ENCODE results near the gene CALML5.

GRCh38 chr10:4972401-4973112 is 9.3 kb downstream of the AKR1C1 start:
- RRBS, result no CpG with 5 or more reads among the region's 18 CpGs

- RRBS, result no CpG with 5 or more reads among the region's 9 CpGs
Observed at GRCh38 chr10:5071097-5072321, 22.7 kb upstream of the AKR1C3 start.

DNA sequence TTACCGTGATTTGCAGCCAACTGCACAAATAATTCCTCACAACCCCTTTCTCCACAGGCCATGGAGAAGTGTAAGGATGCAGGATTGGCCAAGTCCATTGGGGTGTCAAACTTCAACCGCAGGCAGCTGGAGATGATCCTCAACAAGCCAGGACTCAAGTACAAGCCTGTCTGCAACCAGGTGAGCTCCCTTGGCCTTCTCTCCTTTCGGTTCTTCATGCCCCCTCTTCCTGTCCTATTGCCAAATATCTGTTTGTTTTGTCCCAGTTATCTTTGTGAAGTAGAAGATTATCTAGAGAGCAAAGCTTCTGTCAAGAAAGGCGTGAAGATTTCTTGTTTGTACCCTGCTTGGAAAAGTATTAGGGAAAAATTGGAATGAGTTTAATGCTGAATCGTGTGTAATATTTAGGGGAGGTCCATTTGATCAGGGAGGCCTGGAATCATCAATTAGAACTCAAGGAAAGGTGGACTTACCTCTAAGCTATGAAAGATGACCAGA is 5.1 kb downstream of the AKR1C3 start:
- RRBS, result no CpG with 5 or more reads among the region's 5 CpGs

DNA sequence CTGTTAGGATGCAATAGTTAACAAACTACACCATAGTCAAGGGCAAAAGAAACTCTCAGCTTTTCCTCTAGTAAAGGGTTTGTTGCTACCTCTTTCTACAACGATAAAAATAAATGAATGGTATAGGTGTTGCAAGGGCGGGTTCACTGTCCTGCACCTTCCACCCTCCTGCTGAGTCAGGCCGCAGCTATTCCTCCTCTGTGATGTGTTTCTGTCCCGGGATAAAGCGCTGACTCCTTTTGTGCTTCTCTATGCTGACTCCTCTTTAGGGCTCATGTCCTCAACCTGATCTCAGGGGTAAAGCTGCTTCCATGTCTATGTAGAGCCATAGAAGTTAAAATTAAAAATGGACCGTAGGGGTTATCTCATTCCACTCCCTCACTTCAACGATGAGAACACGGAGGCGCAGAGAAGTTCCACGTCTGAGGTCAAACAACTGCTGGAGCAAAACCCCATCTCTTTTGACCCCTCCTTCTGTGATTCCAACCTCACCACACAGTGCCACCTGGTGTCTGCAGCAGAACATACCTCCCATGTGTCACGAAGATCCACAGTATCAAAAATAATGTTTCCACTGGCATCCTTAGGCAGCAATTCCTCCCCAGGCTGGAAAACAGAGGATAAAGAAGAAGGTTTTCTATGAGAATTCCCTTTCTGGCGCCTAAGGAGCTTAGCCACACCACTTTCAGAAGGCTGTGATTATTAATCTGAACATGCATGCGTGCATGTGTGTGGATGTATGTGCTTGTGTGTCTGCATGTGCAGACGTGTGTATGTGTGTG is 81.4 kb upstream of the UCN3 start:
- RRBS, result no CpG with 5 or more reads among the region's 14 CpGs

DNA sequence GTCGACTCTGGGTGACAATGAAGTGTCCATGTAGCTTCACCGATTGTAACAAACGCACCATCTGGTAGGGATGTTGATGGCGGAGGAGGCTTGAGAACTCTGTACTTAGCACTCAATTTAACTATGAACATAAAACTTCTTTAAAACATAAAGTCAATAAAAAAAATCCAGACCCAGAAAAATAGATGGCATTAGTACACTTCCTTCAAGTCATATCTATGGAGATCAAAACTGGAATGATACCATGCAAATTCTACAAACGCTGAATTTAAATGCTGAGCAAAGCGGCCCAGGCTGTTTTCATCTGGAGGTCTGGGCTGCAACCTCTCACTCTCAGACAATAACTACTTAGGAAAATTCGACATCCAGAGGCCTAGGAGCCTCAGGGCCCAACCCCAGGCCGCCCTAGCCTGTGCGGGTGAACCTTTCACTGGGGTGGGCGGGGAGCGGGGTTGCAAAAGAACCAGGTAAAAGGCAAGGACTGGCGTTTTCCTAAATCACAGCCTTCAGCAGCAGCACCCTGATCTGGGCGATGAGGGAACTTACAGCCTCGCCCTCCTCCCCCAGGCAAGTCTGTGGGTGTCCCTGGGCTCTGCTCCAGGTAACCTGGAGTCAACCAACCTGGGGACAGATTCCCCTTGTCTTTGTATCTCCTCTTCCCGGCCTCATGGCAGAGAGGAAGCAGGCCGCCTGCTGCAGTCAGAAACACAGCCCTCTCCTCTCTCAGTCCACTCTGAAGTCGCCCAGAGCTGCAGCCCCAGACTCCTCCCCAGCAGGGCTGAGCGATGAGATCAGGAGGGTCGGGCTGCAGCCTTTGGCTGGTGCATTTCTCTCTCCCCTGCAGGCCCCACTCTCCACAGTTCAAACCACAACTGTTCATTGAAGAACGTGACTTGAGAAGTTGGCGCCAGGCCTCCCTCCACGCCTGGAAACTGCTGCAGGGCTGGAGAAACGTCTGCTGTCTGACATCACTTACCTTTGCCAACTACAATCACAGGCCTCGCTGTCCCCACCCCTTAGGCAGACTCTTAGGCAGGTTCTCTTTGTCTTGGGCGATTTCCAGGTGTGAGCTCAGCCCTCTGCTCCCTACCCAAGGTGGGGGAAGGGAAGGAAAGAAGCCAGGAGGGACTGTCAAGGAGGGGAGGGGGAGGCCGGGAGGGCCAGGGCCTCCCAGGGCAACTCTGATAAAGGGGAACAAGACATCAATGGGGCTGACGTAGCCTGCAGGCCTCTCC is 33.2 kb downstream of the CALML5 start:
- RRBS, result no CpG with 5 or more reads among the region's 27 CpGs

DNA sequence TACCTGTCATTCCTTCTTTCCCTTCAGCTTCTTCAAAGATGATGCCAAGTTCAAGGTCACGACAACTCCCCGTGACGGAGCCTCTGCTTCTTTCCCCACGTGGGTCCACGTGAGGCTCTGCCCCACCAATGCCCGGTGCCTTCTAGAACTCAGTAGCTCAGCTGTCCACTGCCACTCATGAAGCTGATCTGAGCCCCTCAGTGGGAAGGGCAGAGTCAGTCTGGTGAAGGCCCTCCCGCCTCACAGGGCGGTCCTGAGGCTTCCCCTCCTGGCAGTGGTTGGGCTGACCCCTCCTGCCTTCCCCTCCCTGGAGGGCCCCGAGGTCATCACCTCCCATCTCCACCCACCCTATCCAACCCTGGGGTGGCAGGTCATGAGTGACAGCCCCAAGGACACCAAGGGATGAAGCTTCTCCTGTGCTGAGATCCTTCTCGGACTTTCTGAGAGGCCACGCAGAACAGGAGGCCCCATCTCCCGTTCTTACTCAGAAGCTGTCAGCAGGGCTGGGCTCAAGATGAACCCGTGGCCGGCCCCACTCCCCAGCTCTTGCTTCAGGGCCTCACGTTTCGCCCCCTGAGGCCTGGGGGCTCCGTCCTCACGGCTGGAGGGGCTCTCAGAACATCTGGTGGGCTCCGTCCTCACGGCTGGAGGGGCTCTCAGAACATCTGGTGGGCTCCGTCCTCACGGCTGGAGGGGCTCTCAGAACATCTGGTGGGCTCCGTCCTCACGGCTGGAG is 18.8 kb downstream of the CALML5 start:
- RRBS, result no CpG with 5 or more reads among the region's 24 CpGs

GRCh38 chr10:5498215-5498666 is 1.1 kb downstream of the CALML5 start:
- RRBS, result no CpG with 5 or more reads among the region's 16 CpGs

GRCh38 chr10:5498667-5499826 is at the start of gene CALML5:
Gene CALML5, minus strand, starts transcription at chr10:5499570.
- RRBS, result 78% methylated on average over 13 of the region's 72 CpGs

DNA sequence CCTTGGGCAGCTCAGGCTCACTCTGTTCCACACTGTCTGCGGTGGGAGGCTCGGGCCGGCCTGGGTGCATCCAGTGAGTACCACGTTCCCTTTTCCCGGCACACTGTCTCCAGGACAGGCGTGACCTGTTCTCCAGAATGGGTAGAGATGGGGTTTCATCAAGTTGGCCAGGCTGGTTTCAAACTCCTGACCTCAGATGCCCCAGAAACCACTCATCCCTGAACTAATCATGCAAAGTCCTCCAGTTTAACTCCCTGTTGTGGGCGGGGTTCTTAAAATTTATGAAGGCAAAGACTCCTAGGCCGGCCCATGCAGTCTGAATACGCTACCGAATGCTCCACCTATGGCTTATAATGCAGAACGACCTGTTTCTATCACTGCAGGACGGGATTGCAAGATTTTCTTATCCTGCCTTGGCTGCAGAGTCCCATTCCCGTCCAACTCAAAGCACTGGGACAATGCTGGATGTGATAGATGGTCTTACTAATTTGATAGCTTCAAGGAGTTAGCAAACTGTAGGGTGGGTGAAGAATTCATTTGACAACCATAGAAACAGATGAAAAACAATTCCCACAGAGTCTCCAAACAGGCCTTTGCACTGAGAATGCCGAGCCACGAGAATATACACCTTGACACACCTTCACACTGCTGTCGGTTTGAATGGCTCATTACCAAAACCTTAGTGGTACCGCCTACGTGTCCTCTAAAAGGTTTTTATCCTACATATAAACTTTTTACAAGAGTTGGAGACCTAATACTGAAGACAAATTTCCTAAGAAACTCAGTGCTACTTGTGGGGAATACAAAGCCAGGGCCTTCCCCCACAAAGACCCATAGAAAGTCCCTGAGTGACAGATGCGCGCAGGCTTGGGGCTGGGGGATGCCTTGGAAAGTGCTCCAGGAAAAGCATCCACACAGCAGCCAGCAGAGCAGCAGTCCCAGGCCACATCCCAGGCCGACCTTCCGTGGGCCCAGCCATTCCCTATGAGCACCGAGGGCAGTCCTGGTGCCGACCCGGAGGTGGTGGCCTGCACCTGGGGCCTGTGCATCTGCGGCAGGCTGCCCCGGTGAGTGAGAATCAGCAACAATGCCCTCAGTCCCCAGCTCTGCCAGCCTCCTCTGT is 26.8 kb downstream of the ASB13 start:
- RRBS, result 93% methylated on average over 3 of the region's 27 CpGs

DNA sequence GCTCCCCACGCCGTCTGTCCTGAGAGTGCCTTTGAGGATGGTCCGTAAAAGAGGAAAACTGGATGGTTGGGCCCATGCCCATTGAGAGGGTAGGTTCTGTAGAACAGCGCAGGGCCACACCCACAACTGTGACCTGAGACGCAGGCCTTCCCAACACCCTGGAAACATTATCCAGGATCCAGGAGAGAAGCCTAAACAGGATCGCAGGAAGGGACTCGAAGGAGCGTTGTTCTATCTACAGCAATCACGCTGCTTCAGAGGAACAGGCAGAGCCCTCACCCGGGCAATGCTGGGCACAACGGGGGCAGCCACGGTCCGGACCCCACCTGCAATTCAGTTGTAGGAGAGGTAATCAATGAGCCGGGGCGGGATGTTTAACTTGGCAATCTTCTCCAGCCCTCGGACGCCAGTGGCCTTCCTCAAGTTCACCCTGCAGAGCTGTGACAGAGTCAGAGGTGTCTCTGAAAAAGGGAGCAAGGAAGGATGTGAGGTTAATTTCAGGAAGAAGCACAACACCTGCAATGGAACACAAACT is 26.0 kb downstream of the ASB13 start:
- RRBS, result 94% methylated on average over 4 of the region's 17 CpGs

- RRBS, result 82% methylated on average over 3 of the region's 9 CpGs
Observed at GRCh38 chr10:5654270-5654746, 12.1 kb downstream of the ASB13 start.

GRCh38 chr10:5659780-5660662 is 6.4 kb downstream of the ASB13 start:
- RRBS, result no CpG with 5 or more reads among the region's 19 CpGs

GRCh38 chr10:5698839-5699761 is 14.5 kb downstream of the TASOR2 start:
- RRBS, result no CpG with 5 or more reads among the region's 6 CpGs

- RRBS, result no CpG with 5 or more reads among the region's 8 CpGs
Observed at GRCh38 chr10:5765493-5766409, 47.5 kb downstream of the GDI2 start.

- RRBS, result no CpG with 5 or more reads among the region's 6 CpGs
Observed at GRCh38 chr10:5812002-5812612, 1.1 kb downstream of the GDI2 start.

DNA sequence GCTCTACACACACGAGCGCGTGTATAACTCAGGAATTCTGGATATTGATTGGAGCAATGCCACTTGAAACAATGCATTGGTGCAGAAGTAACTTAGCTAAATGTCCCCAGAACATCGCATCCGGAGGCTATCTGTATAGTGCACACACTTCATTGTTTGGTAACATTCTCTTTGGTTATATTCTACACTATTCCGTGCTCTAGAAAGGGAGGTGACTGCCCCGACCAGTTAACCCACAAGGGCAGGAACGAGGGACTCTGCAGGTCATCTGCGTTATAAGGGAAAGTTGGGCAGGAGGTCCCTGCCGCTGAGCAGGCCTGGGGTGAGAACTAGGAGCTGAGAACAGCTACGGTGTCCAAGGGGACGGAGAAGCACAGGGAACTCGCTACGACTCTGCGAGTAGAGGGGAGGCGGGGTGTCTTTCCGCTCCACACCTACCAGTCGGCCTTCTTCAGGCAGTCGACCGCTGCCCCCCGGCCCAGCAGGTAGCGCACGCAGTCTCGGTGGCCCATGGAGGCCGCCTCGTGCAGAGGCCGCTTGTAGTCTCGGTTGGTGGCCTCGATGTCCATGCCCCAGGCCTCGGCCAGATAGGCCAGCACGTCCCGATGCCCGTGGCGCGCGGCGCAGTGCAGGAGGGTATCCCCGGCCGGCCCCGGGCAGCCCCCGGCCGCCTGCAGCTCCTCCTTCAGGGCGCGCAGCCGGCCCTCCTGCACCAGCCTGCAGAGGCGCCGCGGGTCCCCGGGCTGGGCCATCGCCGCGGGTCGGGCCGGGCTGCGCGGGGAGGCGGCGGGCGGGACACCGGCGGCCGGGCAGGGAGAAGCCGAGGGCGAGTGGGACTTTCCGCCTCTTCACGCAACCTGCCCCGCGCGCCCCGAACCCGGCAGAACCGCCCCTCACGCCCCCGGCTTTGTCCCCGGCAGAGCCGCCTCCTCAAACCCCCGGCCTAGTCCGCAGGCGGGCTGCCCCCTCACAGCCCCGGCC is 800 bp downstream of the ANKRD16 start:
- RRBS, result 3% methylated on average over 18 of the region's 80 CpGs

GRCh38 chr10:5899927-5900694 is 10.1 kb downstream of the FBH1 start:
- RRBS, result no CpG with 5 or more reads among the region's 14 CpGs

- RRBS, result no CpG with 5 or more reads among the region's 8 CpGs
Observed at GRCh38 chr10:5932445-5932874, 42.4 kb downstream of the FBH1 start.

DNA sequence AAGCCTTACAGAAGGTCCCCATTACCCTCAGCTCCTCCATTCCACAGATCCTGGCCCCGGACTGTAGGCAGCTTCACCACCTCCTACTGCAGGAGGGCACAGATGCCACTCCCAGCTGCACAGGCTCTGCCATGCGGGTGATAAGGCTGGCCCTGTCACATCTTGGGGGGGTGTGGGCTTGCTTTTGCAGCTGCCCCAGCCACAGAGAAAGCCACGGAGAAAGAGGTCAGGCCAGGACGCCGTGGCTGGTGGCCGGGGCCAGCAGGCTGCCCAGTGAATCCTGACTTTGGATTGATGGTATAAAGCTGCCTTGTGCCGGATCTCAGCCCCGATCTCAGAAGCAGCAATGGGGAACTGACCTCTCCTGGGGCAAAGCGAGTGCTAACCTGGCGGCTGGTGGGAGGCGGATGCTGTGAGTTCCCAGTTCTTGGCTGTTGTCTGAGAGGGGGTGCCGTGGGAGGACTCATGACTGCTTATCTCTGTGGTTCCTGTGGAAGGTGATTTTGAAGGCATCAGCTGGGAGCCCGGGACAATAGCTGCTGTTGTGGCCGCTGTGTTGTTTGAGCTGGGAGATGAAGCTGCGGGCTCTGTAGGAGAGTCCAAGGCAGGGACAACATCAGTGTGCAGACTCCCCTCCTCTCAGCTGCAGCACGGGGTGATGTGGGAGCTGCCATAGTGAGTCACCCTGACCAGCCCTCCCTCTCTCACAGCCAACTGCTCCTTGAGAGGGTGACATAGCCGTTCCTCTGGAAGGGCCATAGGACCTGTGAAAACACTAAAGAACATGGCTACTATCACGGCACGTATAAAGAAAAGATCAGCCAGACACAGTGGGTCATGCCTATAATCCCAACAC is 17.1 kb downstream of the IL15RA start:
- RRBS, result 75% methylated on average over 2 of the region's 19 CpGs

- RRBS, result no CpG with 5 or more reads among the region's 9 CpGs
Observed at GRCh38 chr10:5983811-5984258, 6.5 kb upstream of the IL15RA start.